Placental pericyte (primary cell): ENCODE measurements around a stretch of chr15.

DNA sequence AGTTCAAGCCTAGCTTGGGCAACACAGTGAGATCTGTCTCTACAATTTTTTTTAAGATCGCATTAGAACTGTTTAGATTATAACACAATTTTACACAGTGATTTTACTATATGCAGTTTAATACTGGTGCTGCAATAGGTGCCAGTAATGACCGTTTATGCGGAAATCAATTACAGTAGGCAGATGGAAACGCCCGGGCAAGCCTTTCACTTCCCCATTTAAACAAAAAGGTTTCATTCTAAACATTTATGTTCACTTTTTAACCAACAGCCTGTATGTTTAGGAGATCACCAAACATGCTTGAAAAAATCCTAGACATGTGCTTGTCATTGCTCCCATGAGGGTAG lies 2.8 kb downstream of the BNIP2 start:
- CAGE, long polyA plus RNA = no peak

GRCh38 chr15:59768820-59769065 lies 79.6 kb upstream of the BNIP2 start:
- CAGE, long polyA plus RNA = no peak

DNA sequence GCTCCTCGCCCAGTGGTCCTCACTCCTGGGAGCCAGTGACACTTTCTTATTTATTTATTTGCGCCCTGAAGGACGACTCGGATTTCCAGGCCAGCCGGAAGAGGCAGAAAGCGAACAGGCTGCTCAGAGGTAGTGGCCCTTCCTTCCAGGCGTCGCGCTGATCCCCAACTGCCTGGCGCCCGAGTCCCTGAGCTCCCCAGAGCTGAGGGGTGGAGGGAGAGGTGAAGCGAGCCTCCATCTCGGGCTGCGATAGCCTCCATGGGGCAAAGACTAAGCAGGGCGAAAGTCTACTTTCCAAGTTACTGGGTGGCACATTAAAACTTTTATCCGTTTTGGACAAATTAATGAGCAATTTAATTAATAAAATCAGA lies 9.9 kb upstream of the FOXB1 start:
- CAGE, long polyA plus RNA = no peak

GRCh38 chr15:60005915-60007001 lies 2.1 kb downstream of the FOXB1 start:
- CAGE, long polyA plus RNA = no peak

- CAGE, long polyA plus RNA = no peak
Measured at GRCh38 chr15:60350970-60351447, 46.8 kb downstream of the ANXA2 start.

- CAGE, long polyA plus RNA = no peak
Measured at GRCh38 chr15:60353902-60354428, 43.8 kb downstream of the ANXA2 start.

GRCh38 chr15:60370973-60371844 lies 26.6 kb downstream of the ANXA2 start:
- CAGE, long polyA plus RNA = no peak

DNA sequence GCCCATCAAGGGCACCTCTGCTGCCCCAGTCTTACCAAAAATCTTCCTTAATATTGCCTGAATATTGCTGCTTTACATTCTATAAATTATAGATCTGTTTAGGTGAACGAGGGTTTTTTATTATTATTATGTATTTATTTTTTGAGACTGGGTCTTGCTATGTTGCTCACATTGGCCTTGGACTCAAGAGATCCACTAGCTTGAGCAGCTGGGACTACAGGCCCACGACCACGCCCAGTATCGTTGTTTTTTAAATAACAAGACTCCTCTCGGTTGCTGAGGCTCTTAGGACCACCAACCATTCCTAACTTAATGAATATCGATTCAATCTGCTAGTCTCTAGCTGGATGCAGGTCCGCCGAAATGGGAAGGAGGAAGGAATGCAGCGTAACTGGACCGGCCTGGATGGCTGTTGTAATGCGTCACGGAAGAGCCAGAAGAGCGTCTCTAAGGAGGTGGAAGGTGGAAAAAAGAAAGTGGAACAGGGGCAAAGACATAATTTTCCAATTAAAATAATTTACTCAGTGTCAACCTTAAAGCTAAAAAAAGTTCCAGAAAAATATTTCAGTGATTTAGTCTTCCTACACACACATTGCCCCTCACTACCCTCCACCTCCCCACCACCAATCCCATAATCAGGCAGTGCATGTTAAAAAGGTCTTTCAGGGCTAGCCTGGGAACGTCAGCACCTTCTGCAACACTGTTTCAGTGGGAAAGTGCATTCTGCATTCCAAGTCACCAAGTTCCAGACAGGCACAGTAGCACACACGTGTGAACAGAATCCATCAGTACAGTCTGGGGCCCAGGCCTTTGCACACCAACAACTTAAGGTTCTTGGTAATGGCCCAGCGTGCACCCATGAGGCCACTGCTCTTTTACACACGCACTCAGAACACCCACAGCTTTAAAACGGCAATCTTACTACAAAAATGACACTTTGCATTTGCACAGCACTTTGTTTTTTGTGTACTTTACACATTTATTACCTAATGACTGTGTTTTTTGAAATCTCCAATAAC lies 1.5 kb downstream of the ANXA2 start:
- CAGE, long polyA plus RNA = no peak

GRCh38 chr15:60559342-60559754 lies 80.4 kb upstream of the ICE2 start:
- CAGE, long polyA plus RNA = no peak

- CAGE, long polyA plus RNA = no peak
Measured at GRCh38 chr15:60570980-60571530, 92.1 kb upstream of the ICE2 start.

- CAGE, long polyA plus RNA = no peak
Measured at GRCh38 chr15:60704010-60704552, 225.1 kb upstream of the ICE2 start.

GRCh38 chr15:60913108-60913635 lies 315.9 kb downstream of the RORA start:
- CAGE, long polyA plus RNA = no peak

GRCh38 chr15:60929726-60930155 lies 299.4 kb downstream of the RORA start:
- CAGE, long polyA plus RNA = no peak

DNA sequence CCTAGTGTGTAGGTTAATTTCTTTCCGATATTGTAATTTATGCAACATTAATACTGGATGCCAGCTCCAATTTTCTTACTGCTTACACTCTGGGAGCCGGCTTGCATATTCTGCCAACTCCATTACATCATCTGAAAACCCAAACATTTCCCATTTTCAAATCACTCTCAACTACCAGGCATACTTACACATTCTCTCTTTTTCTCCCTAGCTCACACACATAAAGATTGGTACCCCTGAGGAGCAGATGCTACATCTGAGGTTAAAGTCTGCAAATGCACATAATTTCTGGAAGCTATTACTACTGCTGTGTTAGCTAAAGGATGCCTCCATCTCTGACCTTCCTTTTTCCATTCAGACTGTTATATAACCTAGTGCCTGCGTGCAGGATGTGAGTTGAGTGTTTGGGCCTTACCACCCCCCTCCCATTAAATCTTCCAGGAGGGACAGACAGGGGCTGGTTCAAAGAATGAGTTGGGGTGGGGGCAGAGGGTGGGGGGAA lies 2.7 kb downstream of the RORA start:
- CAGE, long polyA plus RNA = no peak

GRCh38 chr15:61421668-61422434 lies 192.7 kb upstream of the RORA start:
- CAGE, long polyA plus RNA = no peak

DNA sequence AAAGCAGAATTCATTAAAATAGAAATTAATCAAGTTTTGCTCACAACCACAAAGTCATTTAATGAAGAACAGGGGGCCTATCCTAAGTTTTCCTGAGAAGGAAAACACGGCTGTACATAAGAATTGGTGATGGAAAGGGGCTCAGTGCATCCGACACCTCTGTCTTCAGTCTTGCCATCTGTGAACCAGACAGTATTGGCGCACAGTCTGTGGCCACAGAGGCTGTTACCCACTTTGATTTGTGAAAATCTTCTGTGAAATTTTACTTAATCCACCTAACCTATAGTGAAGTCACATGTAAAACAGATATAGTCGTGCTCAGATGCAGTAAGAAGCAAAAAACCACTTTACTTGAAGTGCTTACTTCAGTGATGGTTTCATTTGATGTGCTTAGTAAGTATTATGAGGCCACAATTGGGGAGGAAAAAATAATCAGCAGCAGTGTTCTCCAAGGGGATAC lies 281.1 kb upstream of the RORA start:
- CAGE, long polyA plus RNA = no peak

- CAGE, long polyA plus RNA = no peak
Measured at GRCh38 chr15:61853823-61854625, 206.2 kb downstream of the VPS13C start.

DNA sequence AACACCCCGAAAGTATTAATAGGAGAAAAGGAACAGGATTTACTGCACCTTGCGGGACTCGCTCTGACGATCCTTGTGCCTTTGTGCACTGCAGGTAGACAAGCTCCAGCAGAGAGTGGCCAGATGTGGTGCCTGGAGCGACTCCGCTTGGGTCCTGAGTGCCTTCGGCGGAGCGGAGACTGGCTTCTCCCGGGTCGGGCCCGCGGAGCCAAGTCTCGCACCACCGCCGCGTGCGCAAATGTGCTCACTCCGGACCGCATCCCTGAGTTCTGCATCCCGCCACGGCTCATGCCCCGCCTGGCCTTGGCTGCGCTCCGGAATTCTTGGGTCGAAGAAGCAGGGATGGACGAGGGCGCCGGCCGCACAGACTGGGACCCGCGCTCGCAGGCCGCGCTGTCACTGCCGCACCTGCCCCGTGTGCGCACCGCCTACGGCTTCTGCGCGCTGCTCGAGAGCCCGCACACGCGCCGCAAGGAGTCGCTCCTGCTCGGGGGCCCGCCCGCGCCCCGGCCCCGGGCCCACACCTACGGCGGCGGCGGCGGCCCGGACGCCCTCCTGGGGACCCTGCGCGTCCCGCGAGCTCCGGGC lies 808 bp downstream of the C2CD4A start:
- CAGE, long polyA plus RNA = no peak

DNA sequence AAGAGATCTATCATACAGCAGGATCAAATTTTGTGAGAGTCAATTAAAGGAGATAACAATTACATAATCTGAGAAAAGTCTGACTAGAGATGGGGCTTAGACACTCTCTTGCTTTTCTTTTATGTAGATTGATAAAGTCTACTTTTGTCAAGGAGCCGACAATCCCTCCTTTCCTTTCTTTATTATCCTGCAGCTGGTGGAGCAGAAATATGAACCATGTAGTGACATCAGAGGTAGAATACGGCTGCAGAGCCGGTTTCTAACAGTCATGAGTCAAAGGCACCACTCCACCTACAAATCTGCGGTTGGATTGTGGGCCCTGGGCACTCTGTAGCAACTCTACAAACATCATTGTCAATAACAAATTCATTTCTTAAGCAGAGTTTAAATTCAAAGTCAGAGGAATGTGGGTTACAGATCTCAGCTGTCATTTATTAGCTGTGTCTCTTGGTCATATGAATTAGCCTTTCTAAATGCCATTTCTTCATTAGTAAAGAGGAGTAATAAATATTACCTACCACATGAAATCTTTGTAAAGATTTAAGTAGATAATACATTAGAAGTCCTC lies 9.1 kb downstream of the C2CD4A start:
- CAGE, long polyA plus RNA = no peak

DNA sequence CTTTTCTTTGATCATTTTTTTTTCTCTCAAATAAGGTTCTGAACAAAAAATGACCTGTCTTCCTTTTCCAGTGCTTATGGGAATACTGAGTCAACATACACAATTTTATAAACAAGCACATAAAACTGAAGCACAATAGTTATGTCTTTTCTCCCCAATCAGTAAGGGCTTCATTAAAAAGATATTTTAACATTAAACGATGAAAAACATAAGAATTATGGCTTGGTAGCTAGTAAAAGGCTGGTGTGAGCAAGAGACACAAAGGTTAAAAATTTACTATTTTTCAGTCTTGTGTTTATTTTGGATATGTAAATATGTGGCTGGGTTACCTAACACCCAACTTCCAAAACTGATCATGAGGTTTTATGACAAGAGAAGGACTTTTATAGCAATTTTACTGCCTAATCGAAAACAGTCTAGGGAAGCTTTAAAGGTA lies 102.1 kb upstream of the TLN2 start:
- CAGE, long polyA plus RNA = no peak